Metastatic Breast Carcinoma in the Ovary (tissue), 3 donors: Measurements from ENCODE around the gene JMY.

GRCh38 chr5:78293684-78294106, 803 bp downstream of the AP3B1 start:
- PRO-cap, 3 experiments: peak in 3 of 3 experiments; most common plus-strand start chr5:78293963 (in 3)

DNA sequence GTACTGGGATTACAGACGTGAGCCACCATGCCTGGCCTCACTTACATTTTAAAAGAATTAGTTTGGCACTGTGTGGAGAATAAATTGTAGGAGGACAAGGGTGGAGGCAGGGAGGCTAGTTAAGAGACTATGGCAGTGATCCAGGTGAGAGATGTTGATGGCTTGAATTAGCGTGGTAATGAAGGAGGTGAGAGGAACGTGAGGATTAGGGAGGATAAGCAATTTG, 7.0 kb upstream of the SCAMP1 start:
- PRO-cap, 3 experiments: no peak in any of the 3 experiments

GRCh38 chr5:78574802-78575210, 73.8 kb downstream of the LHFPL2 start:
- PRO-cap, 3 experiments: no peak in any of the 3 experiments

DNA sequence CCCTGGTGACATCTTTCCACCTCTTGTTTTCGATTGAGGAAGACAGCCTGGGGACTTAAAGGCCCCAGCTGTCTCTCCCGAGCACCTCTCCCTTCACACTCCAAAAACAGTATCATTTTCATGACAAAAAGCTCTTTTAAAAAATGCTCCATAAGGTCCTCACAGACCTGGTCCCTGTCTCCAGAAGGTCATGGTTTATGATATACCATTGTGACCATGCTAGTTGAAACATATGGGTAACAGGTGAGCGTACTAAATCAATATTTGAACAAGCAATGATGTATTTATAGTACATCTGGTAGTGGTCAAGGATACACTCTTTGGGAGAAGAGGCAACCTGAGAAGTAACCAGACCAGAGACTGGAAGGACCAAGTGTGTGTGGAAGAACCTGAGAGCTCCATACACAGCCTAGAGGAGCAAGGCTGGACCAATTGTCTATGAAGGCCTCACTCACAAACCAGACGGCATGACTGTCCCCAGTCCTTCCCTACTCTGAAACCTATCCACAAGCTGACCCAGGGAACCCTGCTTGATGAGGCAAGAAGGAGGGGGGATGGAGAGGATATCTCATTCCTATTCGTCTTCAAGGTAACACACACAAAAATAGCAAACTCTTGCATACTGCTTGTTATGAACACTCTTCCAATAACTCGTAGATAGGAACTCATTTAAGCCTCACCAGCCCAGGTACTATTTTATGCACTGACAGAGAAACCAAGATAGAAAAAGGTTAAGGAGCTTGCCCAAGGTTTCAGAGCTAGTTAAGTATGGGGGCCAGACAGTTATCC, 55.0 kb downstream of the LHFPL2 start:
- PRO-cap, 3 experiments: peak in 1 of 3 experiments; most common plus-strand start position 351 of the sequence (in 1)

GRCh38 chr5:78627529-78628015, 21.0 kb downstream of the LHFPL2 start:
- PRO-cap, 3 experiments: no peak in any of the 3 experiments

DNA sequence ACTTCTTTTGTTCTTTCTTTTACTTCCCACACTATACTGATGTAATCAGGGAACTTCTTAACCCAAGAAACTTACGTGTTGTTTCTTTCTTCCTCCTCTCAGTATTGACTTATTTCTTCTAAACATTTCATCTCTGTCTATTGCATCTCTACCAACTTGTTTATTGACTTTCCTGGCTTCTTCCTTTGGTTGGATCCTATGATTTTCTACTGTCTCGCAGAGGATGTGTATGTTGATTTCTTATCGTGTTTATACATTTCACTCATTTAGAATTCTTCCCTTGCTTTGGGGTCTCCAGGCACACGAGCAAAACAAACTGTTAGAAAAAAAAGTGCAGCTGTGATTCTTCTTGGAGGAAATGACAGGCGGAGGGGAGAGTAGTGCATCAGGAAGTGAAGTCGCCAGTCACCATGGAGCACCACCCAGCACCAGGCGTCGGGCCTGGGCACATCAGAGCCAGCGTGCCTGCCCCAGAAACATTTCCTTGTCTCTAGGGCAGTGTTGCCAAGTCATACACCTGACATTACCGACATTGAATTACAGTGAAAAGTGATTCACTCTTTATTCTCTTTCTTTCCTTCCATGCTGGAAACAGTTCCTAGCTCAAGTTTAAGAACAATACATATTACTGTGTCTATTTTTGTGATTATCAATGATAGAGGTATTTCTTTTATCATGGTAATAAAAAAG, 123.2 kb upstream of the LHFPL2 start:
- PRO-cap, 3 experiments: no peak in any of the 3 experiments

- PRO-cap, 3 experiments: no peak in any of the 3 experiments
These were observed 77.9 kb downstream of the ARSB start for GRCh38 chr5:78907095-78907644.

- PRO-cap, 3 experiments: no peak in any of the 3 experiments
These were observed 10.2 kb downstream of the ARSB start for GRCh38 chr5:78974944-78975217.

DNA sequence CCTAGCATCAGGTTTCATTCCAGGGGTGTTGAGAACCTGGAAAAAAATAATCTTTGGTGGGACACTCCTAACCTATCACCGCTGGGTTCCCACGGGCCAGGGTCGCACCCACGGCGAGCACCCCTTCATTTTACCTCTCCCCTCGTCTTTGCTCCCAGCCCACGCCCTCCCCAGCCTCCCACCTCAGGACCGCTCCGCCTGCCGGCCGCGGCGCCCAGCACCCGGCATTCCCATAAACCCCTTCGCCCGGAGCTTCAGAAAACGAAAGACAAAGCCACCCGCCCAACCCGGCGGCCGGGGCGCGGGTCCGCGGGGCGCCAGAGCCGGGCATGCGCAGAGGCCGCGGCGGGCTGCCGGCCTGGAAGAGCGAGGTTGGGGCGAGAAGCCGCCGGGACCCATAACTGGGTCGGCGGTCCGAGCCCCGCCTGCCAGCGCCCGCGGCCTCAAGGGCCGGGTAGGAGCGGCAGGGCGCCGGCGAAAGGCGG, 652 bp downstream of the ARSB start:
- PRO-cap, 3 experiments: peak in 3 of 3 experiments; most common plus-strand start position 336 of the sequence (in 3); most common minus-strand start position 234 of the sequence (in 3)

- PRO-cap, 3 experiments: no peak in any of the 3 experiments
These were observed 20.5 kb upstream of the BHMT start for GRCh38 chr5:79091120-79091437.

DNA sequence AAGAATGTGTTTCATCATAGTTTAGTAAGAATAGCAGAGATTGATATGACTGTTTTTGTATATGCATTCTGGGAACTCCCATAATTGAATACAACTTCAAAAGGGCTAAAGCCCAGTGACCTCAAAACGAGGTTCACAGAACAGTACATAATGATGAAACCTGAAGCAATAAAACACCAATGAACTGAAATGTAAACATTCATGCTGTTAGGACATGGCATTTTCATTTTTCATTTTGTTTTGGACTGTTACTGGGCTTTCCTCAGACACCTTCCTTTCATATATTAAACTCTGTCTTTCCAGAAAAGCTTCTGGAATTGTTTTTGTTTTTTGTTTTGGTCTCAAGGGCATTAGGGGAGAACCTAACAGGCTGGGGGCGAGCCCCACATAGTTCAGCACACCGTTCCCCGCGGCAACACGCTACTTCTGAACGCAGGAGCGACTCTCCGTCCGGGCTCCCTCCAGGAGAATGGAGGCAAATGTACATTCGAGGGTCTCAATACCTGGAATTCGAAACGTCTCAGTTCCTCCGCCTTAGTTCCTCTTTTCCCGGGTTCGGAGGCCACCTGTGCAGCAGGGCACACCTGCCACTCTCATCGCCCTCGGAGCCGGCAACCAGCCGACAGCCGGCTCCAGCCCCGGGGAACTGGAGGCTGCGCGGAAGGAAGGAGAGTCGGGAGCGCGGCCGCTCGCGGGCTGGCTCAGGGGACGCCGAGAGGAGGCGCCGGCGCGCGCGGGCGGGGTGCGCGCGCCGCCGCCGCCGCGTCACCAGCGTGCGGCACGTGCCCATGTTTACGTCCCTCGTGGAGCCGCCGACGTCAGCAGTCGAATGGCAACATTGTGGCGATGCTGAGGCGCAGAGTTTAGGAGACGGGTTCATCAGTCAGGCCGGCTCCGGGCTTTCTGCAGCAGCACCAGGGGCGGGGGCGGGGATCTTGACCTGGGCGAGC, at the start of gene JMY:
Gene JMY (plus strand): TSS at position 824 of the 950 bp plus-strand sequence.
- PRO-cap, 3 experiments: peak in 3 of 3 experiments; most common plus-strand start position 797 of the sequence (in 2); most common minus-strand start position 648 of the sequence (in 3)

DNA sequence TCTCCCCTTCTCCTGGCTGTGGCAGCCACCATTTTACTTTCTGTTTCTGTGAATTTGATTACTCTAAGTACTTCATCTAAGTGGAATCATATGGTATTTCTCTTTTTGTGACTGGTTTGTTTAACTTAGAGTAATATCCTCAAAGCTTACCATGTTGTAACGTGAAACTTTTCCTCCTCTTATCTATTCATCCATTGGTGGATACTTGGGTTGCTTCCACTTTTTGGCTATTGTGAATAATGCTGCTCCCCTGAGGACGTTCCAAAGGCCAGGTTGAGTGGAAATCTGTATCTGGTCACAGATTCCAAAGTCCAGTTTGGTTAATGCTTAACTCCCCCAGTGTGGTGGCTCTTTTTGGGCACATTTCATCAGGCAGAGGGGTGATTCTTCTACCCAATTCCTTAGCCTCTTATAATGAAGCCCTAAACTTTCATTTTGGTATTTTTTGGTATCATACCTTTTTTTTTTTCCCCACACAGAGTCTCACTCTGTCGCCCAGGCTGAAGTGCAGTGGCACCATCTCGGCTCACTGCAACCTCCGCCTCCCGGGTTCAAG, 65.3 kb downstream of the CMYA5 start:
- PRO-cap, 3 experiments: no peak in any of the 3 experiments

GRCh38 chr5:80069937-80070843, 35.0 kb downstream of the THBS4 start:
- PRO-cap, 3 experiments: no peak in any of the 3 experiments

DNA sequence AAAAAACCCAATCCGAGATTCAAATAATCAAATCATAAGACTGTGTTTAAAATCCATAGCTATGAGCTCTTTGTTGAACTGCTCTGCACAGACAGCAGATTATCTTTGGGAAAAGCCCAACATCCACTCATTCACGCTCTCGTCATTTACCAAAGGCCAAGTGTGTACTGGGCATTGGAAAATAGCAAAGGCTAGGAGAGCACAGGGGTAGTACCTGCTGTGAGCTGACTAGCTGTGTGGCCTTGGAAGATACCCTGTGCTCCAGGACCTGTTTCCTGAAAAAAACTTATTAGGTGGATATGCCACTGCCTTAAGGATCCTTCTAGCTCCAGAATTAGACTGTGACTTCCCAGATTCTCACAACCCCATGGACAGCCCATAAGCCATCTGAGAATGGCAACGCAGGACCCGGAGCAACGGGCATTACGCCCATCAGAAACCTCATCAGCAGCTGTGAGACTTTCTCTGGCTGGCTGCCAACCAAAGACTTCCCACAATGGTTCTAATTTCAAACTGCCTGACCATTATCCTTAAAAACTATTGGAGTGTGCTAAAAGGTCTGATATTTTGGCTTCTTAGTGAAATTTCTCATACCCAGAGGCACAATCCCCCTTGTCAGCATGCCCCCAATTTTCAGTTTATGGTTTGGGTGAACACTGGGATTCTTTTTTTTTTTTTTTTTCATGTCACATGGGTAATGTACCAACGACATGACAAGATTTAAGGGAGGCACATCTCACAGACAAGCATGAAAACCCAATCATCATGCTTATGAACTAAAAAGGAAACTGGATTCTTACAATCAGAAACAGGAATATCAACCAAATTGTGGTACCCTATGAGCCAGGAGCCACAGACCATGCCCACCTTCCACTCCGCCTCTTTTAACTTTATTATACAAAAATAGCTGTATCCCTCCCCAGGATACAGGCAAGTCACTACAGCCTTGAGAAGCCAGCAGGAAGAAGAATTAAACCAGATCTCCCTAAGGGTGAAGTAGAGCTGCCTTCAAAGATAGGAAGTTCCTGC, 16.7 kb downstream of the SERINC5 start:
- PRO-cap, 3 experiments: no peak in any of the 3 experiments

DNA sequence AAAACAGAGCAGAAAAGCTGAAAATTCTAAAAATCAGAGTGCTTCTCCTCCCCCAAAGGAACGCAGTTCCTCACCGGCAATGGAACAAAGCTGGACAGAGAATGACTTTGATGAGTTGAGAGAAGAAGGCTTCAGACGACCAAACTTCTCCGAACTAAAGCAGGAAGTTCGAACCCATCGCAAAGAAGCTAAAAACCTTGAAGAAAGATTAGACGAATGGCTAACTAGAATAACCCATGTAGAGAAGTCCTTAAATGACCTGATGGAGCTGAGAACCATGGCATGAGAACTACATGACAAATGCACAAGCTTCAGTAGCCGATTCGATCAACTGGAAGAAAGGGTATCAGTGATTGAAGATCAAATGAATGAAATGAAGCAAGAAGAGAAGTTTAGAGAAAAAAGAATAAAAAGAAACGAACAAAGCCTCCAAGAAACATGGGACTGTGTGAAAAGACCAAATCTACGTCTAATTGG, 20.7 kb downstream of the ZFYVE16 start:
- PRO-cap, 3 experiments: no peak in any of the 3 experiments

DNA sequence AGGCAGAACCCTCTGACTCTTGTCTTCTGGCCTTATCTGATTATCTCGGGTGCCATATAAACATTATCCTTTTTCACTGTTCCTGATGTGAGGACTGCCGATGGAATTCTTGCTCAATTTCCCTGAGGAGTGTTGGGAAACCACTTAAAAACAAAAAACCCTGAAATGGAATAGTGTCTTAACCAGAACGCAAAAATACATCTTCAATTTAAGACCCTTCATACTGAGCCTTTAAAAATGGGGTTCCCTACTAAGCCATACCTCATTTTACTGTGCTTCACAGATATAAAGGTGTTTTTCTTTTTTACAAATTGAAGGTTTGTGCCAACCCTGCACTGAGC, 13.5 kb upstream of the MSH3 start:
- PRO-cap, 3 experiments: no peak in any of the 3 experiments

- PRO-cap, 3 experiments: no peak in any of the 3 experiments
These were observed 13.4 kb upstream of the DHFR start for GRCh38 chr5:80668061-80668759.

DNA sequence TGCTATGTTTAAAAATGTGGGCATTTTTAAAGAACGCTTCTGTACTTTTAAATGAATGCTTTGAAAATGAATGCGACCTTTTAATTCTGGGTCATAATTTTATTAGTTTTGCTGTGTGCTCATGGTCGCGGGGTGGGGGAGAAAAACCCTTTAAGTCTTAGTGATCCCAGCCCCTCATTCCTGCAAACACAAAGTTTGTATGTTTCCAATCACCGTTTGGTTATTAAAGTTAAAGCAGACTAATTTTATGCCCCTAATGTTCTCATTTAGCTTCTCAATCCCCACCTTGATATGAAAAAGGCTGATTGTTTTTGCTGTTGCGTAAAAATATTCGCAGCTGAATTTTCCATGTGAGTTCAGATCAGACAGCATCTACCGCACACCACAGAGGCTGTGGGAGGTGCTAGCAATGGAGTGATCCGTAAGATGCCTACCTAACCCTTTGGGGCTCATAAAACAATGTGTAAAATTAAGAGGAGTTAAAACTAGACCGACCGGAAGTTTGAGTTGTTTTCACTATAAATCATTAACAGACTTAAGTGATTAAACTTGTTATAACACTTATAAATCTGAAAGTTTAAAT, 1.6 kb downstream of the RASGRF2 start:
- PRO-cap, 3 experiments: no peak in any of the 3 experiments

GRCh38 chr5:80967848-80968397, 7.8 kb downstream of the RASGRF2 start:
- PRO-cap, 3 experiments: no peak in any of the 3 experiments

GRCh38 chr5:81239763-81240028, 6.6 kb downstream of the CKMT2 start:
- PRO-cap, 3 experiments: no peak in any of the 3 experiments